GM12878 (cell line): ENCODE data around the gene GARIN2.

- RAMPAGE, long total RNA = no peak
- RRBS, 2 experiments = no CpG with 5 or more reads among the region's 5 CpGs
CAGE:
- cytosol, long polyA minus RNA = no peak
- cytosol, long polyA plus RNA = no peak
- long polyA plus RNA = no peak
- nucleolus, long total RNA = no peak
- nucleus, long polyA plus RNA = no peak
- nucleus, long total RNA = no peak
These were observed 18.7 kb downstream of the PLEKHG3 start for GRCh38 chr14:64722869-64723400.

GRCh38 chr14:64764082-64765223 lies 60.2 kb downstream of the PLEKHG3 start:
- RAMPAGE, long total RNA = no peak
- RRBS, 2 experiments = no CpG with 5 or more reads among the region's 34 CpGs
CAGE:
- cytosol, long polyA minus RNA = no peak
- cytosol, long polyA plus RNA = no peak
- long polyA plus RNA = no peak
- nucleolus, long total RNA = no peak
- nucleus, long polyA plus RNA = no peak
- nucleus, long total RNA = no peak

GRCh38 chr14:64766564-64767288 lies 62.5 kb downstream of the PLEKHG3 start:
- RAMPAGE, long total RNA = no peak
- RRBS, 2 experiments = no CpG with 5 or more reads among the region's 24 CpGs
CAGE:
- cytosol, long polyA minus RNA = no peak
- cytosol, long polyA plus RNA = no peak
- long polyA plus RNA = no peak
- nucleolus, long total RNA = no peak
- nucleus, long polyA plus RNA = no peak
- nucleus, long total RNA = no peak

- RAMPAGE, long total RNA = no peak
- RRBS, 2 experiments = 44 to 56% methylated on average over 4 of the region's 19 CpGs
CAGE:
- cytosol, long polyA minus RNA = no peak
- cytosol, long polyA plus RNA = no peak
- long polyA plus RNA = no peak
- nucleolus, long total RNA = no peak
- nucleus, long polyA plus RNA = no peak
- nucleus, long total RNA = no peak
These were observed 54.1 kb downstream of the SPTB start for GRCh38 chr14:64825326-64826319.

- RAMPAGE, long total RNA = no peak
- RRBS, 2 experiments = no CpG with 5 or more reads among the region's 13 CpGs
CAGE:
- cytosol, long polyA minus RNA = no peak
- cytosol, long polyA plus RNA = no peak
- long polyA plus RNA = no peak
- nucleolus, long total RNA = no peak
- nucleus, long polyA plus RNA = no peak
- nucleus, long total RNA = no peak
These were observed 45.7 kb downstream of the FNTB start for GRCh38 chr14:65032237-65032873.

GRCh38 chr14:65044405-65045021 lies 57.8 kb downstream of the MAX start:
- RAMPAGE, long total RNA = no peak
- RRBS, 2 experiments = no CpG with 5 or more reads among the region's 14 CpGs
CAGE:
- cytosol, long polyA minus RNA = no peak
- cytosol, long polyA plus RNA = no peak
- long polyA plus RNA = no peak
- nucleolus, long total RNA = no peak
- nucleus, long polyA plus RNA = no peak
- nucleus, long total RNA = no peak

GRCh38 chr14:65101612-65101926 lies 748 bp downstream of the MAX start:
- RAMPAGE, long total RNA = no peak
- RRBS, 2 experiments = 4 to 6% methylated on average over 5 to 17 of the region's 20 CpGs
CAGE:
- cytosol, long polyA minus RNA = no peak
- cytosol, long polyA plus RNA = no peak
- long polyA plus RNA = no peak
- nucleolus, long total RNA = no peak
- nucleus, long polyA plus RNA = no peak
- nucleus, long total RNA = no peak

GRCh38 chr14:65104882-65105188 lies 2.5 kb upstream of the MAX start:
- RAMPAGE, long total RNA = no peak
- RRBS, 2 experiments = no CpG with 5 or more reads among the region's 3 CpGs
CAGE:
- cytosol, long polyA minus RNA = no peak
- cytosol, long polyA plus RNA = no peak
- long polyA plus RNA = no peak
- nucleolus, long total RNA = no peak
- nucleus, long polyA plus RNA = no peak
- nucleus, long total RNA = no peak

- RAMPAGE, long total RNA = no peak
- RRBS, 2 experiments = no CpG with 5 or more reads among the region's 16 CpGs
CAGE:
- cytosol, long polyA minus RNA = no peak
- cytosol, long polyA plus RNA = no peak
- long polyA plus RNA = no peak
- nucleolus, long total RNA = no peak
- nucleus, long polyA plus RNA = no peak
- nucleus, long total RNA = no peak
These were observed 54.3 kb upstream of the MAX start for GRCh38 chr14:65156433-65157211.

- RAMPAGE, long total RNA = no peak
- RRBS, 2 experiments = no CpG with 5 or more reads among the region's 11 CpGs
CAGE:
- cytosol, long polyA minus RNA = no peak
- cytosol, long polyA plus RNA = no peak
- long polyA plus RNA = no peak
- nucleolus, long total RNA = no peak
- nucleus, long polyA plus RNA = no peak
- nucleus, long total RNA = no peak
These were observed 104.5 kb upstream of the MAX start for GRCh38 chr14:65206500-65207492.

DNA sequence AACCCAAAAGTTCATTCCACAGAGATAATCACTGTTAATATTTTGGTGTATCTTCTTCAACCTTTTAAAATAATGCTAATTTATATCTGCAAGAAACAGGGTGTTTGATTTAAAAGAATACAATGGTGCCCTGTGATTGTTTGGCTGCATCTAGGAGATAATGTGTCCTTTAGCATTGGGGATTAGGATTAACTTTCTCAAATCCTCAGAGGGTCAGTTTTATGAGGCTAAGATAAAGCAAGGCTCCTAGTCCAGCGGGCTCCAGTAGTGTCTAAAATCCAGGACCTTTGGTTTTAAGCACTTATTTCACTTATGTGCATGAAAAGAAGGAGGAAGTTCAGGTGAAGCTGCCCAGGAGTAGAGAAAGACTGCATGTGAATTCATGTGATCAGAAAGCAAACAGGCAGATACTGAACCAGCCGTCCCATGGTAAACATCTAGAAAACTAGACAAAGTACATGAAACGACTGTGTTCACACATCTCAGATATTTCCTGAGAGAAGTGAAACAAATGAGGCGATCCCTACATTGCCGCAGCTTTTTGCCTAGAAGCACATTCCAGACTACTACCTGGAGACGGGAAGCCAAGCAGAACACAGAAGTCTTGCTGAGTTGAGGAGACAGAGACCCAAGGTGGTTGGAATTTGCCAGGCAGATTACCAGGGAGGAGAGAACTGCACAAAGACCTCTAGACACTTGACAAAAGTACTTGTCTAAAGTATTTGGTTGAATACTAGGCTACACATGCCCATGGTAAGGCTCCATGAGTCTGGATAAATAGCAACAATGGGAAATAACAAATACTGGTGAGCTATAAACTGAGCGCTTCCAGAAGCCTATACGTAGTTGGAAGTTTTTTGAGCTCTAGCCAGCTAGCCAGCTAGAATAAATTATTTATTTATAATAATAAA lies 129.2 kb upstream of the MAX start:
- RAMPAGE, long total RNA = no peak
- RRBS, 2 experiments = no CpG with 5 or more reads among the region's 8 CpGs
CAGE:
- cytosol, long polyA minus RNA = no peak
- cytosol, long polyA plus RNA = no peak
- long polyA plus RNA = no peak
- nucleolus, long total RNA = no peak
- nucleus, long polyA plus RNA = no peak
- nucleus, long total RNA = no peak

GRCh38 chr14:66108501-66108855 lies 377.7 kb upstream of the CCDC196 start:
- RAMPAGE, long total RNA = no peak
- RRBS, 2 experiments = no CpG with 5 or more reads among the region's 3 CpGs
CAGE:
- cytosol, long polyA minus RNA = no peak
- cytosol, long polyA plus RNA = no peak
- long polyA plus RNA = no peak
- nucleolus, long total RNA = no peak
- nucleus, long polyA plus RNA = no peak
- nucleus, long total RNA = no peak

DNA sequence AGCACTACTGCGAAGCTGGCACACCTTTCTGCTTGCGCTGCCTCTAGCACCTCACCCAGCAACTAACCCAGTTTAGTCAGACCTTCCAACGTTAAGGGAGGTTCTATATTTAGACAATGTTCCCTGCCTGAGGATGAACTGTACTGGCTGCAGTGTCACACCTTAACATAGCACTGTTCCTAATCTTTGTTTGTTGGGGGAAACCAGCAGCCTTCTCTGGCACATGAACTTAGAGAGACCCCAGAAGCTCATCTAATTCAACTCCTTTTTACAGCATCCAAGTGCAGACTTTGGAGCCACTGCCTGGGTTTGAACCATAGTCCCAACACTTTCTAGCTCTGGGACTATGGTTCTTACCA lies 60.6 kb upstream of the CCDC196 start:
- RAMPAGE, long total RNA = no peak
- RRBS, 2 experiments = no CpG with 5 or more reads among the region's 3 CpGs
CAGE:
- cytosol, long polyA minus RNA = no peak
- cytosol, long polyA plus RNA = no peak
- long polyA plus RNA = no peak
- nucleolus, long total RNA = no peak
- nucleus, long polyA plus RNA = no peak
- nucleus, long total RNA = no peak

- RAMPAGE, long total RNA = no peak
- RRBS, 2 experiments = no CpG with 5 or more reads among the region's 2 CpGs
CAGE:
- cytosol, long polyA minus RNA = no peak
- cytosol, long polyA plus RNA = no peak
- long polyA plus RNA = no peak
- nucleolus, long total RNA = no peak
- nucleus, long polyA plus RNA = no peak
- nucleus, long total RNA = no peak
These were observed 9.4 kb downstream of the GPHN start for GRCh38 chr14:66517287-66517768.

- RAMPAGE, long total RNA = no peak
- RRBS, 2 experiments = no CpG with 5 or more reads among the region's 5 CpGs
CAGE:
- cytosol, long polyA minus RNA = no peak
- cytosol, long polyA plus RNA = no peak
- long polyA plus RNA = no peak
- nucleolus, long total RNA = no peak
- nucleus, long polyA plus RNA = no peak
- nucleus, long total RNA = no peak
These were observed 193.2 kb downstream of the GPHN start for GRCh38 chr14:66700948-66701647.

- RAMPAGE, long total RNA = no peak
- RRBS, 2 experiments = no CpG with 5 or more reads among the region's 8 CpGs
CAGE:
- cytosol, long polyA minus RNA = no peak
- cytosol, long polyA plus RNA = no peak
- long polyA plus RNA = no peak
- nucleolus, long total RNA = no peak
- nucleus, long polyA plus RNA = no peak
- nucleus, long total RNA = no peak
These were observed at the start of gene GARIN2 for GRCh38 chr14:67189250-67189686. TSS of gene GARIN2 (plus strand) at chr14:67189440.

DNA sequence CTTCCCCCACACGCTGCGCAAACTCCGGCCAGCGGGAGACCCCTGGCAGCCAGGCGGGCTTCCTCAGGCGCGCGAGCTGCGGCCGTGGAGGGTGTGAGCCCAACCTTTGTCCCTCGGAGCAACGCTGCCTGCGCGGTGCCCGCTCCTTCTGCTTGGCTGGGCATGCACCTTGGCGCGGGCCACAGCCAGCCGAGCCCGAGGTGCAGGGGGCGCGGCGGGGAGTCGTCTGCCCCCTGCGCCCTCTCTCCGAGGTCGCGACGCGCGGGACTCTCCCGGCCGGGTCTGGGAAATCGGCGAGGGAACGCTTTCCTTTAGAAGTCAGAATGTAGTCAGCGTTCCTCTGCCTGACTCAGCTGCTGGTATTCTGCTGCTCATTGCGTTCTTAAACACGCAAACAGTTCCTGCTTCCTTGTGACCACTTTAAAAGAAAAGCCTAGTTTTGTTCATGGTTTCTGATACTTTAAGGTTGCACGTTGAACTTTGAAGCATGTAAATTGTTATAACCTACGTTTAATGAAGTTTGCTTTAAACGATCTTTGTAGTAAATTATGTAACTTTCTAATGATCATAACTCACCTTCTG lies 483 bp downstream of the PALS1 start:
- RAMPAGE, long total RNA = no peak
- RRBS, 2 experiments = no CpG with 5 or more reads among the region's 41 CpGs
CAGE:
- cytosol, long polyA minus RNA = no peak
- cytosol, long polyA plus RNA = no peak
- long polyA plus RNA = no peak
- nucleolus, long total RNA = no peak
- nucleus, long polyA plus RNA = no peak
- nucleus, long total RNA = no peak

DNA sequence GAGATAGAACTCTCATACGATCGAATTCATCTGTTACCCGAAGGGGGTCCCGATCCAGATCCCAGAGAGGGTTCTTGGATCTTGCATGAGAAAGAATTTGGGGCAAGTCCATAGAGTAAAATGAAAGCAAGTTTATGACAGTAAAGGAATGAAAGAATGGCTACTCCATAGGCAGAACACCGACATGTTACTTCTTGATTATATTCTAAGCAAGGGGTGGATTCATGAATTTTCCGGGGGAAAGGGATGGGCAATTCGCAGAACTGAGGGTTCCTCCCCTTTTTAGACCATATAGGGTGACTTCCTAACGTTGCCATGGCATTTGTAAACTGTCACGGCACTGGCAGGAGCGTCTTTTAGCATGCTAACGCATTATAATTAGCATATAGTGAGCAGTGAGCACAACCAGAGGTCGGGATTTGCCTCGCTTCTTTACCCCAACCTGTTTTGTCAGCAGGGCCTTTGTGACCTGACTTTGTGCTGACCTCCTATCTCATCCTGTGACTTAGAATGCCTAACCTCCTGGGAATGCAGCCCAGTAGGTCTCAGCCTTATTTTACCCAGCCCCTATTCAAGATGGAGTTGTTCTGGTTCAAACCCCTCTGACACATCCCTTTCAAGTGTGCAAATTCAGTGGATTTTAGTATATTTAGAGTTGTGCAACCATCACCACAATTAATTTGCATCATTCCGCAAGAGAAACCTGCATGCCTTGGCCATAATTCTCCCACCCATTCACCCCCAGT lies 27.2 kb downstream of the PALS1 start:
- RAMPAGE, long total RNA = no peak
- RRBS, 2 experiments = no CpG with 5 or more reads among the region's 14 CpGs
CAGE:
- cytosol, long polyA minus RNA = no peak
- cytosol, long polyA plus RNA = no peak
- long polyA plus RNA = no peak
- nucleolus, long total RNA = no peak
- nucleus, long polyA plus RNA = no peak
- nucleus, long total RNA = no peak

DNA sequence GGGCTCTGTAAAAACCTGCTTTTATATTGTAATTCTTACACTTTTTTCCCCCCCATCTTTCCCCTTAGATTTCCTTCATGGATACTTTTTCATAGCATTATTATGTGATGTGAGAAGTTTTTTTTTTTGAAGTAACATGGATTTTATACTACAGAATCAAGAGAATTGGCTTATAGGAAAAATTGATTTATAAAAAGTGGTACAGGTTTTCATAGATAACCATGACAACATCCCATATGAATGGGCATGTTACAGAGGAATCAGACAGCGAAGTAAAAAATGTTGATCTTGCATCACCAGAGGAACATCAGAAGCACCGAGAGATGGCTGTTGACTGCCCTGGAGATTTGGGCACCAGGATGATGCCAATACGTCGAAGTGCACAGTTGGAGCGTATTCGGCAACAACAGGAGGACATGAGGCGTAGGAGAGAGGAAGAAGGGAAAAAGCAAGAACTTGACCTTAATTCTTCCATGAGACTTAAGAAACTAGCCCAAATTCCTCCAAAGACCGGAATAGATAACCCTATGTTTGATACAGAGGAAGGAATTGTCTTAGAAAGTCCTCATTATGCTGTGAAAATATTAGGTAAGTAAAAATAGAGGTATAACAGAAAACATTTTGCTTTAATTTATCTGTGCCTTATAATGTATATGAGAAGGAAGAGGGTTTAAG lies 37.9 kb downstream of the PALS1 start:
- RAMPAGE, long total RNA = no peak
- RRBS, 2 experiments = no CpG with 5 or more reads among the region's 8 CpGs
CAGE:
- cytosol, long polyA minus RNA = no peak
- cytosol, long polyA plus RNA = no peak
- long polyA plus RNA = no peak
- nucleolus, long total RNA = no peak
- nucleus, long polyA plus RNA = no peak
- nucleus, long total RNA = no peak

- RAMPAGE, long total RNA = no peak
- RRBS, 2 experiments = no CpG with 5 or more reads among the region's 4 CpGs
CAGE:
- cytosol, long polyA minus RNA = no peak
- cytosol, long polyA plus RNA = no peak
- long polyA plus RNA = no peak
- nucleolus, long total RNA = no peak
- nucleus, long polyA plus RNA = no peak
- nucleus, long total RNA = no peak
These were observed 2.8 kb upstream of the PIGH start for GRCh38 chr14:67602891-67603277.